Neural cell (in vitro differentiated cells): ENCODE data around the gene FBXO31.

DNA sequence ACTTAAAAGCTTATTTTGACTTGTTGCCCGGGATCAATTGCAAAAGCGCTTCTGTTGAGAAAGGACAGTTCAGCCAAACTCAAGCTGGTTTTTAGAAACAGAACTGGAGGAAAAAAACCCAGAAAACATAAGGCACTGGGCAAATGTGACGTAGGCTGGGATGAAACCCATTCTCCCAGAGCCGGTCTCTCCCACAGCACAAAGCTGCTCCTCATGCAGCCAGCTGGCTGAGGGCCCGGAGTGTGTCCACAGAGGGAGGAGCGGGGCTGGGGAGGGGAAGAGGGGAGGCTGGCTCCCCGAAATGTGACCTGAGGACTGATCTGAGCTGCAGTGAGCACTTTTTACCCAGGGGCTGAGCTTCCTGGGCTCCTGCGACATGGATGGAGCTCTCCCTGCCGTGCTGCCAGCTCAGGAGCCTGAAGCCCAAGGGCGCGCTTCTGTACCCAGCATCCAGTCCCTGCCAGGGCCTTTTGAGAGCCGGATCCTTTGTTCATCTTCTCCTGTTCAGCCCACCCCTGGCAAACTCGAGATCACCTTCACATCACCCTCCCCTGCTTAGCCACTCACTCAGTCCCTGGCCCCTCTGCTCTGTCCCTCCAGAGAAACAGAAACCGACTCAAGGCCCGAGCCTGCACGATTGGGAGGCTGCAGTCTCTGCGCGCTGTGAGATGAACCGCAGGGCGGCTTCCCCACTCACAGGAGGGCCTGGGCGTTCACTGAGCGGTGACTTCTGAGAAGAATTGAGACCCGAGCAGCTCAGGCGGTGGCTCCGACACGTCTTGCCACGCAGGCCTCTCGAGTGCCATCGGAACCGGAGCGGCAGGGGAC, 21.0 kb downstream of the FOXF1 start:
- RAMPAGE, long total RNA: no peak

DNA sequence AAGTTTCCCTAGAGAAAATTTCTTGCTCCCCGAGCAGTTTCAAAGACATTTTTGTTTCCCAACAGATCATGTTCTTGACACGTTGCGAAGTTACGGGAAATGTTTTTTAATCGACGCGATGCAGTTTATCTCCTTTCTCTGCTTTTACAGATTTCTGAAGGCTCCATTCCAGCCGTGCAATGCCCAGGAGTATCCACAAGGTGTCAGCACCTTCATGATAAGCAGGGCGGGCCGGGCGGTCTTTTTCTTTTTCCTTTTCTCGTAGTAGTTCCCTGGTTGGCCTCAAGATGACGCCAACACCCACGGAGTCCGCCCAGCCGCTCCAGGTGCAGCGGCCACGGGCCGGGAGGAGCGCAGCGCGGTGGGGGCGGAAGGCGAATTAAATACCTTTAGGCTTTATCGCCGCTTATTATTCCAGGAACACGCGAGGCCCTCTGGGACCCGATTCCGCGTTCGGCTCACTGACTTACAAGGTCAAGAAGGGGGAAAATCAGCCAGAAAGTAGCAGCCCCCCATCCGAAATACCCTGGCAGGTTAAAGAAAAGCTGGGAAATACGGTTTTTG, 2.8 kb upstream of the FOXC2 start:
- RAMPAGE, long total RNA: no peak

- RAMPAGE, long total RNA: no peak
Measured at GRCh38 chr16:86740787-86741230, 162.5 kb downstream of the FOXL1 start.

DNA sequence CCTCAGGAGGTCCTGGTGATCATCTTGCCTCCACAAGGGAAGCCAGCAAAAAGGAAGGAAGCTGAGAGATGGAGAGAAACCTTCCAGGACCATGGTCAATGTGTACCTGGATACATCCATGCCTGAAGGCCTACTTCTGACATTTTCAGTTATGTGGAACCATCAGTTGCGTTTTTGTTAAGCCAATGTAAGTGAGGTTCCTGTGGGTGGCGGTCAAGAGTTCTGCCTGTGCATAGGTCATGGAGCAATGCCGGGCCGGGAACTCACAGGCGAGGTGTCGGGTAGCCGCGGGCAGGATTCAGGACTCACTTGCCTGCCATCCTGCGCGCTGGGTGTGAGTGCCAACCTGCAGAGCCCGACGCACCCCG, 430 bp downstream of the C16orf95 start:
- RAMPAGE, long total RNA: no peak

GRCh38 chr16:87327491-87328212, 10.5 kb upstream of the C16orf95 start:
- RAMPAGE, long total RNA: no peak

- RAMPAGE, long total RNA: no peak
Measured at GRCh38 chr16:87350655-87351368, 32.8 kb downstream of the FBXO31 start.

DNA sequence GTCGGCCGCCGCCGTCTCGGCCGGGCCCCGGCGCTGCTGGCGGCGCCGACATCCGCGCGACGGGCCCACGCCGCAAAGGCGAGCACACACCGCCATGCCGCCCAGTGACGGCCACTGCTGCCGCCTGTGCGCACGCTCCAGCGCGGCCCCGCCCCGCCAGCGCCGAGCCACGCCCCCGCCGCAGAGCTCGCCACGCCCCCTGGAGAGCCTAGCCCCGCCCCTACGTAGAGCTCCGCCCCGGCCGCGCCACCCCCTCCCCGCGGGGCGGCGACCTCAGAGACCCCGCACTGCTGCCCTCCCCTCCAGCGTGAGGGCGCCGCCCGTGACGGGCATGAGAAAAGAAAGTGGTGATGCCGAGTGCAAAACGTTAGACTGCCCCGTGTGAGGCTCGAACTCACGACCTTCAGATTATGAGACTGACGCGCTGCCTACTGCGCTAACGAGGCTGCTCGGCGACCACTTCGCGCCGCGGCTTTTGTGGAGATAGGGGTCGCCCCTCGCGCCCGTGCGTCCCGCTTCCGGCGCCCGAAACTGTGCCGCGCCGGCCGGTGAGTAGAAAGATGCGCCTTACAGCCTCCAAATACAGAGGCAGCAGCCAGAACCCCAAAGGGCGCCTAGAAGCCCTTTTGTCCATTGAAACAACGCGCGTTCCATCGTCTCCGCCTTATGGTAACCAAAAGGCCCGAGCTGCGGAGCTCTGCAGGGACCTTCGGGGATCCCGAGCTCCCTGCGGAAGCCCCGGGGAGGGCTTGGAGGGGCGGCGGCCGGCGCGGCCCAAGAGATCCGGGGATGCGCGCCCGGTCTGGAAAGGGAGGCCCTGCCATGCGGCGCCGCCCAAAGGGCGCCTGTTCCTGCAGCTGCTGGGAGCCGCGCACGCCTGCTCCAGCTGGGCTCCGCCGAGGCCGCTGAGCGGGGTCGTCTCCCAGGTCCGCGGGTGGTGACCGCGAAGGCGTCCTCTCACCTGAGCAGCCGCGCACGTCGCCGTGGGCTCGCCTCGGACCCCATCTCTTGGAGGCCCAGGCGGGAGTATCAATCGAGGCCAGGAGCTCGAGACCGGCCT, at the start of gene FBXO31:
TSS of gene FBXO31 (minus strand) at position 128 of the 1,060 bp plus-strand sequence.
- RAMPAGE, long total RNA: start-site peak on the plus strand centred at position 419 of the sequence, 400 bp wide, 23 and 34 reads in 2 replicates

GRCh38 chr16:87390902-87392214, 778 bp upstream of the MAP1LC3B start:
- RAMPAGE, long total RNA: no peak

DNA sequence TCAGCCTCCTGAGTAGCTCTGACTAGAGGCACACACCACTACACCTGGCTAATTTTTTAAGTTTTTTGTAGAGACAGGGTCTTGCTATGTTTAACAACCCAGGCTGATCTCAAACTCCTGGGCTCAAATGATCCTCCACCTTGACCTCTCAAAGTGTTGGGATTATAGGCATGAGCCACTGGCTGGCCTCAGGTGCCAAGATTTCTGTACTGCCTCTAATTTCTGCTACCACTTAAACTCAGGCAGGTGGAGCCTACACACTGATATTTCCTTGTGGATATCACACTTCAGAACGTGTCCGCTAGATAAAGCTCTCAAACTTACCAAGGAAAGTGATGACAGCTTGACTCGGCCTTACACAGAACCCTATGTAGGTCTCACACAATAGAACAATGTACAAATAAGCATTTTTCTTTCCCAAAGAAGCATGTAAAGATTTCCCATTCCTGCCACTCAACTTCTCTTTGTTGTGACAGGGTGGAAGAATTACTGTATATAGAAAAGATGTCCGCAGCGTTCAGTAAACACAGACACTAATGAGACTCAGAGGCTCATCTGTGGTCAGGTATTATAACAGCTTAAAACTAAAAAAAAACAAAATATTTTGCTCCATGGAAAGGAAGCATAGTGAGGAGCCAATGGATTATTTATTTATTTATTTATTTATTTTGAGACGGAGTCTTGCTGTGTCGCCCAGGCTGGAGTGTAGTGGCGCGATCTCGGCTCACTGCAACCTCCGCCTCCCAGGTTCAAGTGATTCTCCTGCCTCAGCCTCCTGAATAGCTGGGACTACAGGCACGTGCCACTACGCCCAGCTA, 7.2 kb downstream of the MAP1LC3B start:
- RAMPAGE, long total RNA: no peak

GRCh38 chr16:87404610-87405230, 12.6 kb downstream of the MAP1LC3B start:
- RAMPAGE, long total RNA: no peak

DNA sequence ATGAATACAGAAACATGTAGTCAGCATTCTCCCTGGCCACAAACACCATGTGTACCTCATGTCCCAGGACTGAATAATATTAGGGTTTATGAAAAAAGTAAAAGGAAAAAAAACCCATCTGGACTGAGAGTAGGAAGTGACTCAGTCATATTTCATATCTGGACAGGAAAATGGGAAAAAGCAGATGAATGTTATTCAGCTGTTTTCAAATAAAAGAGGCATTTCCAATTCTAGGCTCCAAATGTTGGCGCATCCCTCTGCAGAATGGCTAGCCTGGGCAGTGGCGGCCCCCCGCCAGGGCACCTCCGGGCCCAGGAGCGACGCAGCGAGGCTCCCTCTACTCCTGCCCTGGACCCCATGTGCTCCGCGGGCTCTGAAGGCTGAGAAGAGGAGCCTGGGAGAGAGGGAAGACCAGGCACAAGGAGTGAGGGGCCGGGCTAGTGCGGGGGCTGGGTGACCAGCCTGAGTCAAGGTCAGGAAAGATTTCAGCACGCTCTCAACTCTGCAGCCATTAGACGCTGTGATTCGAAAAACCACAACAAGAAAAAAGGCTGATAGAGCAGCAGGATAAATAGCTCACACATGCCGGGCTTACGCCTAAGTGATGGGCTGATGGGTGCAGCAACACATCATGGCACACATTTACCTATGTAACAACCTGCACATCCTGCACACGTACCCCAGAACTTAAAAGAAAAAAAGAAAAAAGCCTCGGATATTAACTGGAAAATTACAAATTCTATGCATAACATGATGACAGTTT, 44.1 kb downstream of the MAP1LC3B start:
- RAMPAGE, long total RNA: no peak

- RAMPAGE, long total RNA: no peak
Measured at GRCh38 chr16:87461295-87462214, 31.3 kb downstream of the ZCCHC14 start.

GRCh38 chr16:87635577-87636111, 33.3 kb downstream of the JPH3 start:
- RAMPAGE, long total RNA: no peak

DNA sequence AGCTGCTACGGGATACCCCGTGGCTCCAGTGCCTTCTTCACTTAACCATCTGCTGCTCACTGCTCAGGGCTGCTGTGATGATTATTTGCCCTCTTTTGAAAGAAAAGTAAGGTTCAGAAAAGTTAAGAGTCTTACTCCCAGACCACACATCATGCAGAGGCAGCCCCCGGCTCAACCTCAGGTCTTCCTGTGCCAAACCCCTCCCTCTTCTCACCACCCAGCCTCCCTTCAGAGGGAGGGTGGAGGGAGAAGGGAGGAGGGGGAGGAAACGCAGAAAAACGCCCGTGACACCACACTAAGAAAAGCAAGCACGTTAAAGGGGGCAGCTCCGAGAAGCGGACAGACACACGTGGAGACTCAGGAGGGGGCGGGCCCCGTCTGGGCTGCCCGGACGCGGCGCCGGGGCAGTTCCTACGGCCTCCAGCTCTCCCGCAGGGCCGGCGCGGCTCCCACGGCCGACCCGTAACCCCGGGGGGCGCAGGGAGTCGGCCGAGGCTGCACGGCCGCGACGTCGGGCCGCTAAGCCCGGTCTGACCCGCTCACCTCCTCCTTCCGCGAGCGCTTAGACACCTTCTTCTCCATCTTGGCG, 443 bp downstream of the KLHDC4 start:
- RAMPAGE, long total RNA: no peak

DNA sequence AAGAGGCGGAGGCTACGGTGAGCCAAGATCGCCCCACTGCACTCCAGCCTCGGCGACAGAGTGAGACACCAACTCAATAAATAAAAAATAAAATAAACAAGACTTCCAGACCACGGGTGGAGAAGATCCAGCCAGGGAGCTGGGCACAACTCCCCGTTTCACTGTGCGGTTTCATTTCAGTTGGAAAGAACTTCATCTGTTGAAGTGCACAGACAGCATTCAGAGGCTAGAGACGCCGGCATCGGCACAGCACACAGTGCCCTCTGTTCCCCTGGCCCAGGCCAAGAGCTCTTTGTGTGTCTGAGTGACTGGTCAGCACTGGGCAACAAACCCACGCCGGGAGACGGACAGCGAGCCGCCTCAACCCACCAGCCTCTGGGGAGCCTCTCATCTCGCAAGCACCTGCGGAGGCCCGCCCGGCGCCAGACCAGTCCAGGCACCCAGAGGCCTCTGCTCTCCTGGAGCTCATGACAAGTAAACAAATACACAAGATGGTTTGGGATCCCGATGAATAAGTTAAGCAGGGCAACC, 25.5 kb upstream of the KLHDC4 start:
- RAMPAGE, long total RNA: no peak

GRCh38 chr16:87812253-87812720, 46.5 kb upstream of the KLHDC4 start:
- RAMPAGE, long total RNA: no peak

- RAMPAGE, long total RNA: no peak
Measured at GRCh38 chr16:87935981-87936288, 394 bp downstream of the CA5A start.

GRCh38 chr16:88026708-88027168, 75.5 kb downstream of the BANP start:
- RAMPAGE, long total RNA: no peak

DNA sequence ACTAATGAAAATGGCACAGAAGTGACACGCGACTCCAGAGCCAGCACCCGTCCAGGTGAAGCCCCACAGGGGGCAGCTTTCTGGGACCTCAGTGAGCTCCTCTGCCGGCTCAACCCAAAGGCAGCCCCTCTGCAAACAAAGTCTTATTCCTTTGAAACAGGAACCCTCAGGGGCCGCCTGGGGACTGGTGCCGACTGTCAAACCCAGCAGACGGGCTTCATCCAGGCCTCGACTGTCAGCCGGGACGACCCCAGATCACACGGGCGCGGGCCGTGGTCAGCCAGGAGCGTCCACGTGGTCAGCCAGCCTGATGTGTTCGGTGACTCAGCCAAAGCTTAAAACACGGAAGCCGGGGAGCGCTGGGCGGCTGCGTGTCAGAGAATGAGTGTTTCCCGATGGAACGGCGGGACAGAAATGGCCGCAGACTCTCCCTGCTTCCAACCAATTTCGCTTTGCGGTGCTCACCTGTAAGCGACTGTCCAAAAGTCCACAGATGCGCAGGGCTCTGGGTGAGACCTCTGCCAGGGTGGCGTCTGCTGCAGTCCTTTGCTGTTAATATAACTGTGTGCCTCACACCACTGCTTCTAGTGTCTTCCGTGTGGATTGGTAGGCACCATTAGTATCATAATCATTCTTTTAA, 199.9 kb downstream of the BANP start:
- RAMPAGE, long total RNA: no peak

GRCh38 chr16:88298188-88298660, 84.5 kb upstream of the ZNF469 start:
- RAMPAGE, long total RNA: no peak